Kidney epithelial cell (primary cell): Measurements from ENCODE around the genes AGBL4, BTF3L4 and SHISAL2A.

DNA sequence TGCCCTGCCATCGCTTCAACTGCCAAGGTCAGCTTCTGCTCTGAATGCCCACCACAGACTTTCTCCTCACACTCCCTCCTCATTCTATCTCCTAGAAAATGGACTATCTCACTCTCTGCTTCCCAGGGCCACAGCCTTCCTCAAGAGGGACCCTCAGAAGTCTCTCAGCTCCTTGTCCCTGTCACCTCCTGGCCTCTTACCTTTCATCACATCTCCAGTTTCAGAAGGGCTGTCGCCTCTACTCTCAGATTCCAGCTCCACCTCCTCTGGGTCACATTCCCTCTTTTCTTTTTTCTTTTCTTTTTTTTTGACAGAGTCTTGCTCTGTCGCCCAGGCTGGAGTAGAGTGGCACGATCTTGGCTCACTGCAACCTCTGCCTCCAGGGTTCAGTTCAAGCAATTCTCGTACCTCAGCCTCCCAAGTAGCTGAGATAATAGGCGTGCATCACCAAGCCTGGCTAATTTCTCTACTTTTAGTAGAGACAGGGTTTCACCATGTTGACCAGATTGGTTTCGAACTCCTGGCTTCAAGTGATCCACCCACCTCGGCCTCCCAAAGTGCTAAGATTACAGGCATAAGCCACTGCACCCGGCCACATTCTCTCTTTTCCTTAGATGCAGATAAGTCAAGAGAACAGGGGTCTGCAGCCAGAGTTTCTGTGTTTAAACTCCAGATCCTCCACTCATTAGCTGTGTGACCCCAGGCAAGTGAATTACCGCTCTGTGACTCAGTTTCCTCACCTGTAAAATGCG, 16.3 kb downstream of the TRABD2B start:
- RAMPAGE, long total RNA = no peak
- RRBS = no CpG with 5 or more reads among the region's 11 CpGs

- RAMPAGE, long total RNA = no peak
- RRBS = no CpG with 5 or more reads among the region's 2 CpGs
Measured at GRCh38 chr1:48007017-48007390, 9.8 kb upstream of the TRABD2B start.

DNA sequence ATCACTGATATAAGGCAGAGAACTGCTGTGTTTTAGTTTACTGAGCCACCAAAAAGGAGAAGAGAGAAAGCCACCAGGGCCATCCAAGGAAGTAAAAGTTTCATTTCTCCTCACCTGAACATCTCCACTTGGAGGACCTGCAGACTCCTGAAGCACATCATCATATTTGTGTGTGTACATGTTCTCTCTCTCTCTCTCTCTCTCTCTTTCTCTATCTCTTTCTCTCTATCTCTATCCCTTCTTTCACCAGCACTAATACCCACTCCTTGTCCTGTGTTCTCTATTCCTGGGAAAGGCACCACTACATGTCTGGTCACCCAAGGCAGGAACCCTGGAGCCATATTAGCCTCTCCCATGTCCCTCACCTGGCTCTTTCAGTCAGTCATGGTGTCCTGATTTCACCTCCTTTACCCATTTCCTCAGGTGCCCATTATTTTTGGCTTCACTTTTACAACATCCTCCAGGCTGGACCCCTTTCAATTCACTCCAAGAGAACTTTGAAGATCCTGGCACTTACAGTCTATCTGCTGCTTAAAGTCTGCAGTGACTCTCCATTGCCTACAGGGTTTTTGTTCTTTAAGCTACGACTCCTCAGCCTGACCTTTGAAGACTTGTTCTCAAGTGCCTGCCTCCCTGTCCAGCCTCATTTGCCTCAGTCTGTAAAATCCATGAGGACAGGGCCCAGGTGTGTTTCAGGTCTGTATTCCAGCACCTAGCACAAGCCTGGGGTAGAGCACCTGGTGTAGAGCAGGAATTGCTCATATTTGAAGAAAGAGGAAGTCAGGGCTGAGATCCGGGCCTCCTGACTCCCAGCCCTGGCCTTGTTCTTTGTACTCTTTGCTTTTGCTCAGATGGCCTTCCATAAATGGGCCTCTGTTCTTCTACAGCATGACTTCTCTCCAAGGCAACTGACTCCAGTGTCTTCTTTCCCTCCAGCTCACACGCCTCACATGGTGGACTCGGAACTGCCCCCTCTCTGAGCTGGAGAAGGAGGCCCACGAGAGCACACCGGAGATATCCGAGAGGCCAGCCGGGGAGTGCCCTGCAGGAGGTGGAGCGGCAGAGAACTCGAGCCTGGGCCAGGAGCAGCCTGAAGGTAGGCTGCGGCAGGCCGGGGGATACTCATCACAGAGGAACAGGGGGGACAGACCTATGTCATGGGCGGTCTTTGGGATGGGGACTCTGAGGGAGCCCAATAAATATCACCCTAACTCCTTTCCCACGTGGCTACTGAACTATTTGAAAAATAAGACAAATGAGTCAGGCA, 19.4 kb downstream of the SLC5A9 start:
- RAMPAGE, long total RNA = no peak
- RRBS = 94% methylated on average over 4 of the region's 14 CpGs

- RAMPAGE, long total RNA = no peak
- RRBS = no CpG with 5 or more reads among the region's 3 CpGs
Measured at GRCh38 chr1:48244893-48245646, 22.6 kb downstream of the SLC5A9 start.

- RAMPAGE, long total RNA = no peak
- RRBS = no CpG with 5 or more reads among the region's 6 CpGs
Measured at GRCh38 chr1:48377190-48378194, 94.5 kb downstream of the SPATA6 start.

- RAMPAGE, long total RNA = no peak
- RRBS = under 1% methylated on average over 13 of the region's 56 CpGs
Measured at GRCh38 chr1:50023517-50024361, at the start of gene AGBL4. AGBL4 (minus strand) TSS chr1:50023954.

- RAMPAGE, long total RNA = no peak
- RRBS = no CpG with 5 or more reads among the region's 6 CpGs
Measured at GRCh38 chr1:50105566-50106056, 3.1 kb upstream of the ELAVL4 start.

DNA sequence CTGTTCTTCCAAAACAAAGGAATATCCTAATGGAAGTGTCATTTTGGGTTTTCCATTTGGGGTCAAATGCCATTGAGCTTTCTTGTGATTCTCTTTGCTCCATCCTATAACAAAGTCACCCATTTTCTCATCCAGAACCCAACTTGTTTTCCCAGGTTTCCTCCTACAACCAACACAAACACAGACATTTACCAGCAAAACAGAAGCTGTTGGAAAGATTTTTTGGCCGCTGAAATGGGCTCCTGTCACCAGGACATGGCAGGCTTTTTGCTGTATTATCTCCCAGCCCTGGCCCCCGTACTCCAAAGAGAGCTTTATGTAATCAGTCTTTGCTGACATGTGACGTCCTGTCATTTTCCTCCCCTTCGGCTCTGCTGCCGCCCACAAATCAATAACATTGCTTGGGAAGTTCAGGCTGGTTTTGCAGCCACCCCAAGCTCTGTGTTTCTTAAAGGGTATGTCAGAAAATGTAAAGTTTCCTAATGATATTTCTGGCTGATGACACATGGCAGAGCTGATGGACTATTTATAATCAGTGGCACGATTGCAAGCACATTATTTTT, 66.9 kb downstream of the ELAVL4 start:
- RAMPAGE, long total RNA = no peak
- RRBS = no CpG with 5 or more reads among the region's 6 CpGs

- RAMPAGE, long total RNA = no peak
- RRBS = no CpG with 5 or more reads among the region's 2 CpGs
Measured at GRCh38 chr1:51215686-51216042, 20.4 kb upstream of the RNF11 start.

DNA sequence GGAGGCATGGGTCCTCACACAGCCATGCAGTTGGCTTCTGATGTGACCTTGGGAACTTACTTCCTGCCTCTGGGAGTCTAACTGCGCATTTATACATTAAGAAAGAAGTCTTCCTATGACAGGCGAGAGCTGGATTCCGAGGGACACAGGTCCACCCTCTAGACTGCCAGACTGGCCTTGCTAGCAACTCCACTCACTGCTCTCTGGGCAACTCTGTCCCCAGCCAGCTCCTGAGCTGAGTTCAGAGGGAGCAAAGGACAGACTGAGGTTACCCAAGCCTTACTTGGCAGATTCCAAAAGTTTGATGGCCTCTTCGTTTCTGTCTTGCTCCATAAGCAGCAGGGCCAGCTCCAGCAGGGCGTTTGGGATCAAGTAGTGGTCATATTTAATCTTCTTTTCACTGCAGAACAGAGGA, 41.8 kb downstream of the TTC39A start:
- RAMPAGE, long total RNA = no peak
- RRBS = no CpG with 5 or more reads among the region's 5 CpGs

DNA sequence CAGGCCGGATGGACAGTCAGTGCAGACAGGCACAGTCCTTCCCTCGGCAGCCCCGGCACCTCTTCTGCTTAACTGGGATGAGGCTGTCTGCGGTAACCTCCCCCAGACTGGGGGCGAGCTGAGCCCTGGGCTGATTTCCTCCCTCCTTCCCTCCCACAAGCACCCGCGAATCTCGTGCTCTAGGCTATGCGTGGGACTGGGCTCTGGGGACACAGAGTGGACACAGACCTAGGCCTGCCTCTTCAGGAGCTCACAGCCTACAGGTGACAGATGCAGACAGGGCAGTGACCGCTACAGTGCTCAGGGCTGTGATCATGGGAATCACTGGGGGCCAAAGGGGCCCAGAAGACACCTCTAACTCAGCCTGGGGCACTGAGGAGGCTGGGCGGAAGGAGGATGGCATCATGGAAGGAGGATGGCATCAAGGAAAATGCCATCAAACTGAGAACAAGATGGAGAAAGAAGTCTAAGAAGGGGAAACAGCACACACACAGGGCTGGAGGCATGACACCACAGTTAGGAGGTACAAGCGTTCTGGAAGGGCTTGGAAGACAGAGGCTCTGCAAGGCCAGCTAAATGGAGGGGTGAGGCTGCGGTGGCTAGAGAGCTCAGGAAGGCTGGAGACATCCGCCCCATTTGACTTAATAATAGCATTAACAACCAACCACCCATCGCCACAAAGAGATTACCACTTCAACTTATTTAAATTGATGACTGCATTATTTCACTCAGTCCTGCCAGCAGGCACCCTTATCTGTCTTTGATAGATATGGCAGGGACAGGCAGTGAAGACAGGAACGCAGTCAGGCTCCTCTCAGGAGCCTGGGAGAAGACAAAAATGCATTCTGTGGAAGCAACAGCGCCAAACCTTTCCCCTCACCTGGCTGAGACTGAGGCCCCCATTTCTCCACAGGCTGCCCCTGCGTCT, 4.2 kb downstream of the TTC39A start:
- RAMPAGE, long total RNA = no peak
- RRBS = 72% methylated on average over 3 of the region's 18 CpGs

- RAMPAGE, long total RNA = no peak
- RRBS = no CpG with 5 or more reads among the region's 10 CpGs
Measured at GRCh38 chr1:51520193-51521280, 1.5 kb upstream of the EPS15 start.

DNA sequence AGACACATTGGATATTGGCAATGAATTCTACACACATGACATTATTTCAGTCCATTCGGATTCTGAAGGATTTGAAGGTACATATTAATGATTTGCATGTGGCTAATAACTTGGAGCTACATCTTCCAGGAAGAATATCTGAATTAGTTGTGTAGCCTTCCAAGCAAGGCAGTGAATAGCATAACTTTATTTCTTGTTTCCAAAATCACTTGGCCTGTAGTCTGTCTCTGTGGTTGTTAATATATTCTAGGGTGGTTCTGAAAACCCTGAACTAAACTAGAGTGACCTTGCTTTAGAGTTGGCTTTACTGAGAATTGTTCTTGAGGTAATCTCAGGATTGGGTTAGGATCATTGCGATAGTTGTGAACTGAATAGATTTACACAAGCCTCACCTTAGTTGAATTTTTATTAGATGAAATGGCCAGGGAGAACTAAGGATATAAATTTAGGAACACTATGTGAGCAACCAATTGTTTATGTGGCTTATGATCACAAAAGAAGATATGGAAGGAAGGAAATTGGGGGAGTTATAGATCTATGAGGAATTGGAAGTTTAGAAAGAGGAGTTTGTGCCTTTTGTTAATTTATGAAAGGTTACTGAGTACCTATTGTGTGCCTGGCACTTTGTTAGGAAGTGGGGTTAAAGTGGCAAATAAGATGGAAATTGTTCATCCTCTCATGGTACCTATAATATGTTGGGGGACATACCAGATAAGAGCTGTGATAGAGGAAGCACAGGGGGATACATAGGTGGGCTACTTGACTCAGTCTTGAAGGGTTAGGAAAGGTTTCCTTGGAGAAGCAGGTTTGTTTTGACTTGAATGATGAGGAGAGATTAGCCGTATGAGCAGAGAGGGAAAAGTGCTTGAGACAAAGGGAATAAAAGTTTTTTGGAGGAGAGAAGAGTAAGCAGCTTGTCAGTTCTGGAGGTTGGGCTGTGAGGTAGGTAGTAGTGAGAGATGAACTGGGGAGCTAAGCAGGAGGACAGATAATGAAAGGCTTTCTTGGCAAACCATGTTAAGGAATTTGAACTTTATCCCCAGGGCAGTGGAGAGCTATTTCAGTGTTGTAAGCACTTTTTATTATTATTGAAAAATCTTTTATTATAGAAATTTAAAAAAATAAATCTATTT, 3.2 kb downstream of the OSBPL9 start:
- RAMPAGE, long total RNA = no peak
- RRBS = no CpG with 5 or more reads among the region's 3 CpGs

- RAMPAGE, long total RNA = no peak
- RRBS = no CpG with 5 or more reads among the region's 1 CpG
Measured at GRCh38 chr1:51660973-51661320, 44.1 kb downstream of the OSBPL9 start.

GRCh38 chr1:51976704-51977673, 13.5 kb downstream of the RAB3B start:
- RAMPAGE, long total RNA = no peak
- RRBS = no CpG with 5 or more reads among the region's 12 CpGs

DNA sequence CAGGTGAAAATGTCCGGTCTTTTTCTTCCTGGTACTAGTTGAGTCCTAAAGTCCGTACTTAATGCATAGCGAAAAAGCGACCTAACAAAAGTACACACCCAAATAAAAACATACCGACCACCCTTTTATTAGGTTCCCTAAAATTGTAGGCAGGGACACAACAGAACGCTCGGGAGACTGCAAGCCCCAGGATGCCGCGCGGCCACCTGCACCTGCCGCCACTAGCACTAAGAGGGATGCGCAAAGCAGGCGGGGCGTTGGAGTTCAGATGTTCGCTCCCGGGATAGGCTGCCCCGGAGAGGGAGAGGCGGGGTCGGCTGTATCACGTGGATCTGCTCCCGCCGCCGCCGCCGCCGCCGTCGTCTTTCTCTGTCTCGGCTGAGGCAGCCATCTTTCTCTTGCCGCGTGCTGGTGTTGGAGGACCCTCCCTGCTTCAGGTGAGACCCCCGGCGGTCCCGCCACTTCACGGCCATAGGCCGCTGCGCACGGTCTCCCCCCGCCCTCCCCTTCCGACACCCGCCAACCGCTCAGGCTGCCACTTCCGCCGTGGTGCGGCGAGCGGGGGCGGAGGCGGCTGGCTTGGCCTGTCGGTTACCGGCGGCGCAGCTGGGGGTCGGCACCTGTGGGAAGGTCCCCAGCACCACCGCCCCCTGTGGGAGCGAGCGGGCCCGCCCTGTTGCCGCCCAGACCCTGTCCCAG, at the start of gene BTF3L4:
Gene BTF3L4 (plus strand): TSS at position 353 of the 699 bp plus-strand sequence.
- RAMPAGE, long total RNA = start-site peak on the minus strand centred at position 195 of the sequence, 97 bp wide, 122 and 97 reads in 2 replicates; start-site peak on the plus strand centred at position 374 of the sequence, 45 bp wide, 692 and 1,368 reads in 2 replicates
- RRBS = no CpG with 5 or more reads among the region's 59 CpGs

- RAMPAGE, long total RNA = no peak
- RRBS = no CpG with 5 or more reads among the region's 10 CpGs
Measured at GRCh38 chr1:52348494-52349680, 17.1 kb downstream of the CC2D1B start.

- RAMPAGE, long total RNA = no peak
- RRBS = no CpG with 5 or more reads among the region's 13 CpGs
Measured at GRCh38 chr1:52357401-52358097, 8.5 kb downstream of the CC2D1B start.

DNA sequence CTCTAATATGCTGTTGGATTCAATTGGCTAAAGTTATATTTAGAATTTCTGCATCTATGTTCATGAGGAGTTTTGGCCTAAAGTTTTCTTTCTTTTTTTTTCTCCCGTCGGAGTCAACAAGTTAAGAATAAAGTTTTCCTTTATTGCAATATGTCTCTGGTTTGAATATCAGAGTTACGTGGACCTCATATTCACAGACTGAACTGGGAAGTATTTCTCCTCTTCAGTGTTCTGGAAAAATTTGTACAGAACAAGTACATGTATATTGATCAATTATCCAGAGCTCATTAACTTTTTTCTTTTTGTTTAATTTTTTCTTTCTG, 46.7 kb downstream of the TUT4 start:
- RAMPAGE, long total RNA = no peak
- RRBS = no CpG with 5 or more reads among the region's 3 CpGs

DNA sequence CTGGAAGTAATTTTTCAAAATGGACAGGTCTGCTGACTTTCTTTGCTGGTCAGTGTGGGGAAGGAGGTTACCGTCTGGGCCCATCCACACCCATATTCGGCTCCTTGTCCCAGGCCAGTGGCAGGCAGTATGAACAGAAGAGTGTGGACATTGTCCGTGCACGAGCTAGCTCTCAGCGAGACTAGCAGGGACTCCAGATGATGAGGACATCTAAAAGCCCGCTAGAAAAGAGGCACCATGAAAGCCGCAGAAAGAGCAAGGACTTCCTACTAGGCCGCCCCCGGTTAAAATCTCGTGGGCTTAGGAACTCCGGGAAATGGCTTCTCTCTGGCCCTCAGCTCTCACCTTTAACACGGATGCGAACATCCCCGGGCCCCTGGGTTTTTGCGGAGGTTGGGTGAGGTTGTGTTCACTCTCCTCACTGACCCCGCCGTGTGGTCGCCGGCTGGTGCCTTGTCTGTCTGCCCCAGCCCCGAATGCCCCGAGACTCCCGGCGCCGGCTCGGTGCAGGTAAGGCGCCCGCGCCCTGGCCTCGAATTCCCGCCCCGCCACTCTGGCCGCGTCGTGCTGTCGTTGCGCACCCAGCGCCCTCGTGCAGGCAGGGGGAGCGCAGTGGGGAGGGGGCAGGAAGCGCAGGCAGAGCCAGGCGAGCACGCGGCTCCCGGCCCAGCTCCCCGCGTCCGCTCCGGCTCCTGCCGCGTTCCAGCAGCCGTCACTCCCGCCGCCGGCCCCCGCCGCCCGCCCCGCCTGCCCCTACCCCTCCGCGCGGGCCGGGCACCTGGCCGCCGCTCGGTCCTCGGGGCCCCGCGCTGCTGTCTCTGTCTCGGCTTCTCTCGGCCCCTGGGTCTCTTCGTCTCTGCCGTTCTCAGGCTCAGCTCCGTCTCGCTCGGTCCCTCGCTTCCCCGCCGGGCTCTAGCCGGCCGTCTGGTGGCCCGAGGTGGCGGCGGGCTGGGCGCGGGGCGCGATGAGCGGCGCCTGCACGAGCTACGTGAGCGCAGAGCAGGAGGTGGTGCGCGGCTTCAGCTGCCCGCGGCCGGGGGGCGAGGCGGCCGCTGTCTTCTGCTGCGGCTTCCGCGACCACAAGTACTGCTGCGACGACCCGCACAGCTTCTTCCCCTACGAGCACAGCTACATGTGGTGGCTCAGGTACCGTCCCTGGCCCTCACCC, at the start of gene SHISAL2A:
Gene SHISAL2A (plus strand): TSS at position 639 of the 1,168 bp plus-strand sequence.
- RAMPAGE, long total RNA = no peak
- RRBS = 5% methylated on average over 25 of the region's 108 CpGs